H4 (cell line): ENCODE results near the gene COL16A1.

- RAMPAGE, long total RNA = no peak
These were observed 75.0 kb upstream of the TINAGL1 start for GRCh38 chr1:31501269-31501692.

- RAMPAGE, long total RNA = no peak
These were observed 61.1 kb upstream of the TINAGL1 start for GRCh38 chr1:31514965-31515923.

GRCh38 chr1:31574883-31576121, 1.0 kb upstream of the TINAGL1 start:
- RAMPAGE, long total RNA = no peak

GRCh38 chr1:31626188-31627094, 9.0 kb downstream of the HCRTR1 start:
- RAMPAGE, long total RNA = no peak

- RAMPAGE, long total RNA = no peak
These were observed 6.8 kb downstream of the PEF1 start for GRCh38 chr1:31637770-31638421.

DNA sequence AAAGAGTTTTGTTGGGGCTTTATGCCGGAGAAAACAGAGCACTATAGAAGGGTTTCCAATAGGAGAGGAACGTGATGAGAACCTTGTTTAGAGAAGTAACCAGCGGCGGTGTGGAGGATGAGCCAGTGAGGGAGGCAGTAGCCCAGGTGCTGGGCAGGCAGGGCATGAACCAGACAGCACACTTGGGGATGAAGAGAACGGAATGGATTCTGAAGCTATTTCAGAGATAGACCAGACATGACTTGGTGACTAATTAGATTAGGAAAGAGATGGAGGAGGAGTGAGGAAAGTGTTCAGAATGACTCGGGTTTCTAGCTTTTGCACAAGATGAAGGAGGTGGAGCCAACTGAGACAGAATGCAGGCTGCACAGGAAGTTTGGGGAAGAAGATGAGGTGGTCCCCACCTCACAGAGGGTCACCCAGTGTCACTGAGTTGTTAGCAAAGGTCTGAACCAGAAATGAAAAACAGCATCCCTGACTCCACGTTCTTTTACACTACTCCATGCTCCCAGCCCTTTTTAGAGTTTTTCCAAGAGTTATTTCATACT, 5.1 kb downstream of the PEF1 start:
- RAMPAGE, long total RNA = no peak

- RAMPAGE, long total RNA = no peak
These were observed 297 bp upstream of the PEF1 start for GRCh38 chr1:31644935-31645411.

GRCh38 chr1:31700936-31702056, 2.5 kb downstream of the COL16A1 start:
- RAMPAGE, long total RNA = no peak

- RAMPAGE, long total RNA = start-site peak on the minus strand at chr1:31703988-31704020, 11 reads
These were observed at the start of gene COL16A1 for GRCh38 chr1:31703783-31704307. Gene COL16A1, minus strand, starts transcription at chr1:31704017.

DNA sequence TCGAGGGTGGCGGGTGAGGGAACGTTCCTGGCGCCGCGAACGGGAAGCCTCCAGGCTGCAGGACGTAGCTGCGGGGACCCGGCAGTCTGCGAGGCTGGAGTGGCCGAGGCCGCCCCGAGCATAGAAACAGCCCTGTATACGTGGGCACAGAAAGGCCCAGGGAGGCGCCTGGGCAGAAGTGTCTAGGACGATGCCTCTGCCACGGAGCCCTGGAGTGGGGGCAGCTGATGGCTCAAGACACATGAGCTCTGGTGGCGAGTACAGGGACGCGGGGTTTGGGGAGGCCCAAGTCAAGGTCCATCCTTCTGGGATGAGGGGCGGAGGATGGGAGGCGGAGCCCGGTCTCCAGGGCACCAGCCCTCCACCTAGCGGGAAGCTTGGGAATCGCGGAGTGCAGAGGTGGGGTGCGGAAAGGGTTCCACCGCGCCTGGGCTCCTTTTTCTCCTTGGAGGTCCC, 11.7 kb upstream of the COL16A1 start:
- RAMPAGE, long total RNA = no peak

DNA sequence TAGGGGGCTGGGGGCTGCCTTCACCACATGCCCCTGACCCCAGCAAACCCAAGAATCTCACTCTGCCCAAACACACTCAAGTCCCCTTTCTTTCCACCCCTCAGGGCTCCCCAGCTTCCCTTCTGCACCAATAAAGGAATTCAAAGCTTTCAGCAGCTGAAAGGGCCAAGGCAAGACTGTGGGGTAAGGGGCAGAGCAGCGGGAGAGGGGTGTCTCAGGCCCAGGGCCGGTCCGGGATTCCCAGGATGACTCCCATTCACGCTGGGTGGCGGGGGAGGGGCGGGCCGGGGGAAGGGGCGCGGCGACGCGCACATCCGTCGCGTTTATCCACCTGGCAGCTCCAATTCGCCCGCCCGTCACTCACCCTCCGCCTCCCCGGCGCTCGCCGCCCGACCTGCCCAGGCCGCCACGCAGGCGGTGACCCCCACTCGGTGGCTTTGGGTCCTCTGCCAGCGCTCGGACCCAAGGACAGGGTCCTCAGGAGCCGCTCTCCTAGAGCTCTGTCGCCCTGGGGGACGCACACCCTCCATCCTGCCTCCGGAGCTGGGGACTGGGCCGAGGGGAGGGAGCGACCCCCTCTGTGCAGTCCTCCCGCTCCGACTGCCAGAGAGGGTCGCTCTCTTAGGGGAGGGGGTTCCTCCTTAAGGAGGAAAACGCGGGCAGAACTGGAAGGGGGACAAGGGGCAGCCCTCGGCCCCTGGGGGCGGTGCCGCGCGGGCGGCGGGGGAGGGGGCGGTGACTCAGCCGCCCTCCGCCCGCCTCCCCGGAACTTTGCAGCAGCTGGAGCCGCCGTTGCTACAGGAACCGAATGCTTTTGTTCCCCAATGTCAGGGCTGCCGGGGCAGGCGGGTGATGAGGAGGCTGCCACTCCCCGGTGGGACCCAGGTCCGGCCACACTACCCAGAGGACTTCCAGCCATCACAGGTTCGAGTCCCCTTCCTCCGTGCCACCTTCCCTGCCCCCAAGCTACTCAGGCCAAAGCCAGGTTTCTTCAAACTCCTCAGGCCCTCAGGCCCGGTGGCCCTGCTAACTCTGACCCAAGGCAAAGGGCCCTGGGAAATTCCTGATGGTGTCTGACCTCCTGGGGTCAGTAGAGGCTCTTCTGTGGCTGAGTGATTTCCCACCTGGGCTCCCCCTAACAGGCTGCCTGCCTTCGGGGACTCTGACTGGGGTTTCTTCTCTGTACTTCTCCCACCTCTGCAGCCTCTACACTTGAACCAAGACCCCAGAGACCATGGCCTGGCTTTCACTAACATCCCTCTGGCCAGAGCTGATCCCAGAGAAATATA, 3.4 kb downstream of the ADGRB2 start:
- RAMPAGE, long total RNA = no peak

GRCh38 chr1:31789283-31789690, 25.1 kb upstream of the ADGRB2 start:
- RAMPAGE, long total RNA = no peak

GRCh38 chr1:31906686-31907057, 31.5 kb downstream of the PTP4A2 start:
- RAMPAGE, long total RNA = no peak

DNA sequence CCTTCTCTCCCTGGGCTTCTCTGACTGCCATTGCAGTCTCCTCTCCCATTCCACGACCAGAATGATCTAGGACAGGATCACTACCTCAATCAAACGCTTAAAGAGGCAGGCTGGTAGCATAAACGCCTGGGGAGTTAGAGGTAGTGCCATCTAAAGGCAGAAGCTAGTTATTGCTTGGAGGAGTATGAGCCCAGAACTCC, 10.2 kb upstream of the KHDRBS1 start:
- RAMPAGE, long total RNA = no peak

- RAMPAGE, long total RNA = no peak
These were observed 9.7 kb downstream of the KHDRBS1 start for GRCh38 chr1:32023377-32023816.

DNA sequence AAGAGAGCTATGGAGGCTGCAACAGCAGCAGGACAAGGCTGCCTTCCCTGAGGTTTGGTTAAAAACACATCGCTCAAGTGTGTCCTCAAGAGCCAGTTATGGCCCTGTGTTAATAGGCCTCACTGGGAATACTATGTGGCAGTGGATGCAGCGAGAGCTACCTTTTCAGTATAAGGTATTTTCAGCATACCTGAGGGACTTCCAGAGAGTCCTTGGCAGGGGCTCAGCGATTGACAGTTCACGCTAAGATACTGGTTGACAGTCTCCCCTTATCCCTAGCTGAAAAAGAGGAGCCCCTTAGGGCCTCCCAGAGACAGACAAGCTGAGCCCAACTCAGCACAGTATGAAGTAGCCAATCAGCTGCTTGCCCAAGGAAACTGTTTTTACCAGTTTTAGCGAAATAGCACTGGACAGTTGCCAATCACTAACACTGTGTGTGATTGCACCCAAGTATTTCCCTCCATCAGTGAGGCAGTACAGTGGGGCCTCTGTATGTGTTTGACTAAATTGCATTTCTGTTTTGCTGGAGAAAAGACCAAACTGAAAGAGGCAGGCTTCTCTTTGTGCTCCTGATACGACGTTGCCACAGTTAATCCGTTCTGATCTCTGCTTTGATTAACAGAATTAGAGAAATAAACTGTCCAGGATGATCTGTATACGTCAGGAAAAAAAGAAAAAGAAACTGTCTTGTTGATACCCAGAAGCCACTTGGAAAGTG, 27.0 kb downstream of the KHDRBS1 start:
- RAMPAGE, long total RNA = no peak

DNA sequence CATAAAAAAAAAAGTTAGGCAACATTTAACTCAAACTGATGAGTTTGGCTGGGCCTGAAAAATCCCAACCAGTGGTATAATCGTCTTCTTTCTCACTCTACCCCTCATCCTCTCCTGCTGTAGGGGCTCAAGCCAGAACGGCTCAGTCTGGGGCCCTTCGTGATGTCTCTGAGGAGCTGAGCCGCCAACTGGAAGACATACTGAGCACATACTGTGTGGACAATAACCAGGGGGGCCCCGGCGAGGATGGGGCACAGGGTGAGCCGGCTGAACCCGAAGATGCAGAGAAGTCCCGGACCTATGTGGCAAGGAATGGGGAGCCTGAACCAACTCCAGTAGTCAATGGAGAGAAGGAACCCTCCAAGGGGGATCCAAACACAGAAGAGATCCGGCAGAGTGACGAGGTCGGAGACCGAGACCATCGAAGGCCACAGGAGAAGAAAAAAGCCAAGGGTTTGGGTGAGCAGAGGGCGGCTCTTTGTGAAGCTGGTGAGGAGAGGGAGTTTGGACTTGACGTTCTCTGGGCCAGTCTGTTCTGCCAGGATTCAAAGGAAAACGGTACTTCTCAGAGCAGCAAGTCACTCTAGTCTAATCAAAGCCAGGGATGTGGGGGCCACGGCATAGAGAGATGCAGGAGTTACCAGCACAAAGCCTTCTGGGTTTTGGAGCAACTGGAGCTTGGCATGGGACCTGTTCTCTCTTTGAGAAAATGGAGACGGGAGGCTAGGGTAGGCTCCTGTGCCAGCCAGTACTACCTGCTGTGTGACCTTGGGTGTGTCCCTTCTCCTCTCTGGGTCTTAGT, 1.8 kb downstream of the TXLNA start:
- RAMPAGE, long total RNA = no peak

DNA sequence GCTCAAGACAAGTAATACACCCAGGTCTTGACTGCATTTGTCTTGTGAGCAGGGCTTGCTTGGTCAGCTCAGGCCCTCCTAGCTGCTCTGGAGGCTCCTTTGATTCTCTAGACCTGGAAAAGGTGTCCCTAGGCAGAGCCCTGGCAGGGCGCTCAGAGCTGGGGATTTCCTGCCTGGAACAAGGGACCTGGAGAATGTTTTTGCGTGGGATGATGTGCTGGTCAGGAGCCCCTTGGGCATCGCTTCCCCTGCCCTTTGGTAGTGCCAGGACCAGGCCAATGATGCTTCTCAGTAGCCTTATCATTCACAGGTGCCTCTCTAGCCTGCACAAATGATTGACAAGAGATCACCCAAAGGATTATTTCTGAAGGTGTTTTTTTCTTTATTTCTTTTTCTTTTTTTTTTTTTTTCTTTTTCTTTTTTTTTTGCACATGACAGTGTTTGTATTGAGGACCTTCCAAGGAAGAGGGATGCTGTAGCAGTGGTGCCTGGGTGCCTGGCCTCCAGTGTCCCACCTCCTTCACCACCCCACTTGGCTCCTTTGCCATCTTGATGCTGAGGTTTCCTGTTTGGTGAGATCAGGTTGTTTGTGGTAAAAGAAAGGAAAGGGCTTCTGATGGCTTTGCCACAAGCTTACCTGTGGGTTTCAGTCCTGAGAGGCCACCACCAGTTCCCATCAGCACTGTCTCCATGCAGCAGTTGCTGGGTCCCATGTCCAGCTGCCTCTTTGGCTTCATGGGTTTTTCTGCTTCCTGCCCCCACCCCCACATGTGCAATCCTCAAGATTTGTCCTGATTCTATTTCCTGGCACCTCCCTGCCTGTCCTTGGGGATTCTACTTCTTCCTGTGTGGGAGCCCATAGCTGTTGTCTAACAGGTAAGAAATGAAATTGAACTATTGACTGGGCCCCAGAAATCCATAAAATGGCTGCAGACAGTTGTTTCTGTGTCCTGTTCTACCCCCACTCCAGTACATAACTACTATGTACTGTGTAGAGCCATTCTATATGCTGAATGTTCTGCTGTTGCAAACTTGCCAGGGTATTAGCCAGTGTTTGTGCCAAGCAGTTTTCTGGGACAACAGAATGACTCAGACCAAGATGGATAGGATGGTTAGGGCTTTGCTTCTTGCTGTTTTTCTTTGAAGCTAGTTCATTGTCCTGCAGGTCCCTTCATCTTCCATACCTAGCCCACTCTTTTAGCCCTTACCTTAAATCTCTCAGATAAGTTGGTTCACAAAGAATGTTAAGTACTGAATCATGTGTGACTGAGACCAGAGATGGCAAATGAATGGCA, 4.4 kb upstream of the CCDC28B start:
- RAMPAGE, long total RNA = no peak

DNA sequence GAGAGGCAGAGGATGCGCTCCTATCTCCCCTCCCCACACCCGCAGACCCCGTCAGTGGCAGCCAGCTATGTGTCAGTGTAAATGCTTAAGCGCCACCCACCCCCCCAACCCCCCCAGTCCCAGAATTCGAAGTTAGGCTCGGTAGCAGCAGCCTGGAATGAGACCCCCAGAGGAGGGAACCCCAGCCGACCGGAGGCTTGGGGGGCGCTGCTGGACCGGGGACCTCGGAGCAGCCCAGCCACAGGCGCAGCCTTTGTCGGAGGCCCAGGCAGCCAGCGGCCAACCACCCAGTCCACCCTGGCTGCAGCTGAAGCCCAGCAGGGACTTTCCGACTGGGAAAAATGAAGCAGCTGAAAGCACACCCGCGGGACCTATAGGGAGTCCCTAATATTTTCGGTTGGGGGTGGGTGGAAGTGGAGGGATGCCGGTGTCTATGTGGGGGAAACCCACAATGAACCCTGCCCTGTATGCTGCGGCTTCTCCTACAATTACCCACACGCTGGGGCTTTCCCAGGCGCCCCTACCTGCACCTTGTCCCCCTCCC, 606 bp downstream of the CCDC28B start:
- RAMPAGE, long total RNA = no peak

DNA sequence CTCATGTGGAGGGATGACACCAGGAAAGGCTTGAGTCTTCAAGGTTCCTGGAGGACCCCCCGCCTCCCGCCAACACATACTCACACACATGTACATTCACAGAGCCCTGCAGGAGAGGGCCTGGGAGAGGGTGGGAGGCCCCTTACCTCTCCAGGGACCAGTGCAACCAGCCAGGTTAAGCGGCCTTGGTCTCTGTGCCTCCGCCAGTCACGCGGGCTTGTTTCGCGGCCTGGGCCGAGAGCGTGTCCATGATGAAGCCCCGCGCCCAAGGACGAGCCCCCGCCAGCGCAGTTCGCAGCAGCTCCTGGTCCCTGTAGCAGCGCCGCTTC, 7.3 kb upstream of the FAM167B start:
- RAMPAGE, long total RNA = no peak